ENCODE measurements around a stretch of chr11.

DNA sequence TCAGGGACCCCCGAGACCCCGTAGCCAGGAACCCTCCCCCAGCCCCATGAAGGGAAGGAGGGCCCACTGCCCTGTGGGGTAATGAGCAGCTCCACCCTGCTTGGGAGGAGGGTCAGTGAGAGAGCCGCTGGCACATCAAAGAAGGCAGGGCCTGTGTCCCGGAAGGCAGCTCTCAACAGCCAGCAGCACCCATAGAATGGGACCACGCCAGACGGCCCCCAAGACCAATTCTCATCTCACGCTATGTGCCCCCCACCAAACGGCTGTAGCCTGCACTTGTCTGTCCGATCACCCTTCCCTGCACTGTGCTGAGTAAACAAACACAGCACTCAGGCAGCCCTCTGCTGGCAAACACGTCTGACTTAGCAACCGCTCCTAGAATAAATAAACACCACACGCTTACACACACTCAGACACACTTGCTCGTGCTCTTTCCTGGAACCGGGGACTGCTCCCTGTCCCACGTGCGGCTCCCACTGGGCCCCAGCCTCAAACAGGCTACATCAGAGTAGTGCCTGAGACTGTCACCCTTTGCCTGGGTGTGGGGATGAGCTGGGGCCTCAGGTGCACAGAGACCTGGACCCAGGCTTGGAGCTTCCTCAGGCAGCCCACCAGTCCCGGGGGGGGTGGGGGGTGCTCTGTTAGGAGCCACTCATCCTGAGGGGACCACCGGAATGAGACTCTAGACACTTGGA is 53.2 kb upstream of the CDON start:
- RRBS, result 9% methylated on average over 2 of the region's 18 CpGs

DNA sequence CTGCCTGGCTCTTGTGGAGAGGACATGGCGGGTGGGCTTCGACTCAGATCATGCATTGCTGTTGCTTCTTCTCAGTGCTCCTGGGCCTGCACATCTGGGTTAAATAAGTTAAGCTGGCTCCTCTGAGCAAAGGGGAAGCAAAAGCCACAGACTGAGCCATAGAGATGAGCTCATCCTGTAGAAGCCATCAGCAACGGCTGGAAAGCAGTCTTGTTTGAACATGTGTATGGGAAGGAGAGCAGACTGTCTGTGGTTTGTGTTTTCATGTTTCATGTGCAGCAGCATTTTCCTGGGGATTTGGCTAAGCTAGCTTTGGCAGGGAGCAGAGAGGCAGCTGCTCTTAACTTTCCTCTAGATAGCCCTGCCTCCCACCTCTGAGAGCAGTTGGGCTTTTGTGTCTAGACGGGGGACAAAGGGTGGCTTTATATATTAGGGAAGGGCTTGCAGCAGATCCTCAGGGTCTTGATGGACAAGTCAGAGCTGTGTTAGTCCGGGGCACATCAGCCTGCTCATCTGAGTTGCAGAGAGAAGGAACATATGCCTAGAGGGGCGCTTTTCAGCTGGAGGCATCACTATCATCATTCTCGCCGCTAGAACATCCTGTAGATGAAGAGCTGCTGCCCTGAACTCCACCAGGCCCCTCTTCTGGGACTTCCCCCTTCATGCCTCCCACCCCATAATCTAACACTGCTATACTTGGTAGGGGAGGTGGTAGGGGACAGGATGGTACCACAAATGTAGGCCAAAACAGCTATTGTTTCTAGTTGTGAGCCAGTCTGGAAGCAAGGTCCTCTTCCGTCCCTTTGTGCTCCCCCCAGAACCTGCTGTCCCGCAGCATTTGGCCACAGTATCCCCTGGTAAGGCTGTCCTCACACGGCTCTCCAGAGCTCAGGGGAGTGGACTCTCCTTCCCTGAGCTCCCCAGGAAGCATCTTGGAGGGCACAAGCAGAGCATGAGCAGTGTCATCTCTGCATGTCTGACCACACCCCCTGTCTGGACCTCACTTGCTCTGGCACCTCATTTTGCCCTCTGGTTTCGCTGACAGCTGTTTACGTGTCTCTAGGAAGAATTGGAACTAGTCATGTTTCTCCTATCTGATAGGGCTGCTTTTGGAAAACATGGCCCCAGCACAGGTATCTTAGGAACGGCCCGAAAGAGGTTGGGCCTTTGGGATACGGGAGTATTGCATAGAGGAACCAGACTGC is 15.2 kb downstream of the DCPS start:
- RRBS, result no CpG with 5 or more reads among the region's 16 CpGs

DNA sequence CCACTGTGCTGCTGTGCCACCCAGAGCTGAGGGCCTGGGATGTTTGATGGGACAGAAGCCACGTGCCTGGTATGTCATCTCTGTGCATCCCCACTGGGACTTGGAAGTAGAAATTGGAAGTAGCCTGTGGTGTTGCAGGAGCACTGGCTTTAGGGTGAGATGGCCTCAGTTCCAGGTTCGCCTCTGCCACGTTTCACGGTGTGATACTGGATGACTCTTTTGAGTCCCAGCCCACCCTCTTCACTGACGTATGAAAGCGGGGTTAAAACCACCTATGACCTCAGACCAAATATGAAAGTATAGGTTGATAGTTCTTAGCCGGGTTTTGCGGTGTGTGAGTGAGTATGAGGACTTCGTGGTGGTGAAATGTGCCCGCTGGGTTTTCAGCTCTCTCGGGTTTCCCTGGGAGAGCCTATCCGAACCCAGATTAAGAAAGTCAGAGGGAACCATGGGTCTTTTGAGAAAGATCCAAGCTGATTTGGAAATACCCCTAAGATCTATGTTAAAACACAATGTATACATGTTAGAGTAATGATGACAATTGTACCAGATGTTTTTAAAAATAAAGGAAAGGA is 25.7 kb downstream of the DCPS start:
- RRBS, result no CpG with 5 or more reads among the region's 12 CpGs

- RRBS, result no CpG with 5 or more reads among the region's 11 CpGs
These were observed 16.3 kb upstream of the ST3GAL4 start for GRCh38 chr11:126339168-126339553.

DNA sequence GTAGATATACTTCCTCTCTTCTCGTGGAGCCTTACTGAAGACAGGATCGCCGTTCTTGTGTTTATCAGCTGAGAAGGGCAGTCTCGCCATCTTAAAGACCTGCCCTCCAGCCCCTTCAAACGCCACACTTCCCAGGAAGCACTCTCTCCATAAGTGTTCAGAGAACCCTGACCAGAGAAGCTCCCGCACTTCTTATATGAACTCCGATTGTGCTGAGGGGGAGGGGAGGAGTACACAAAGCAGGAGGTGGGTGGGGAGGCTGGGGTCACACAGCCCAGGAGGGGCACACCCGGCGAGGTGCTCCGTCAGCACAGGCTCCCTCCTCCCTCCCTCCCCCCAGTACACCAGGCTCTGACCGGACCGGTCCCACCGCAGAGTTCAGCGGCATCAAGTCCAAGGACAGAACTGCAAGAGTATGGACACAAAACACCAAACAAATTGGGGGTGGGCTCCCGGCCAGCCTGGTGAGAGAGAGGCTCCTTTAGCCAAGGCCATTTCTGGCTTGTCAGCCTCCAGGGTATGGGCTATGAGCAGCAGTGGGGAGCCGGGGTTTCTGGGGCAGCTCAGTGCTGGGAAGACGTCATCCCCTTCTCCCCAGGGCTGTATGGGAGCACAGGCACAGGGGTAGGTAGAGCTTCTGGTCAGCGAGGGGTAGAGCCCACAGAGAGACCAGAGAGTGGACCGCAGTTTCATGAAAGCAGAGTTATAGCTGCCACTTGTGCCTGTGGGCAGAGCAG is 68.2 kb downstream of the ST3GAL4 start:
- RRBS, result 93% methylated on average over 4 of the region's 19 CpGs

DNA sequence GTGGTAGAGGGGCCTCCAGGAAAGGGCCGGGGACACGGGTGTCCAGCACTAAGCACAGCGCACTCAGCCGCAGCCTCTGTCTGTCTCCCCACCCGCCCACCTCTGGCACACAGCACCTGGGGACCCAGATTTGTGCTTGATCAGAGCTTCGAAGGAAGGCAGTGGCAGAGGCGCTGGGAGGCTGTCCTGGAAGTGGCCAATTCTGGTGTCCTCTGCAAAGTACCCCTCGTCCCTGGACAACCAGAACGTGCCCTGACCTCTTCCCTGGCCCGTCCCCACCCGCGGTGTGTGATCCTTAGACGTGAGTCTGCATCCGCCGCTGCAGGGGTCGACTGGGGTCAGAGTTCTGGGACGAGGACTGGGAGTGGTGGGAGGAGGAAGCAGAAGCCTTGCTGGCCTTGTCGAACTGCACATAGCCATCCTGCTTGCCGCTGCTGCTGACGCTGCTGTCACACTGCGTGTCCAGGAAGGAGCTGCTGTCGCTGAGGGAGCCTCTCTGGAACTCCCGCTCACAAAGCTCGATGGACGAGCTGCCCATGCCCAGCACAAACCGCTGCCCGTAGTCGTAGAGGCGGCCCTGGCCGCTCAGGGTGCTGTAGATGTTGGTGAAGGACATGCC is 68.9 kb downstream of the ST3GAL4 start:
- RRBS, result no CpG with 5 or more reads among the region's 30 CpGs

GRCh38 chr11:128291879-128292390 is 295.4 kb downstream of the ETS1 start:
- RRBS, result no CpG with 5 or more reads among the region's 6 CpGs

DNA sequence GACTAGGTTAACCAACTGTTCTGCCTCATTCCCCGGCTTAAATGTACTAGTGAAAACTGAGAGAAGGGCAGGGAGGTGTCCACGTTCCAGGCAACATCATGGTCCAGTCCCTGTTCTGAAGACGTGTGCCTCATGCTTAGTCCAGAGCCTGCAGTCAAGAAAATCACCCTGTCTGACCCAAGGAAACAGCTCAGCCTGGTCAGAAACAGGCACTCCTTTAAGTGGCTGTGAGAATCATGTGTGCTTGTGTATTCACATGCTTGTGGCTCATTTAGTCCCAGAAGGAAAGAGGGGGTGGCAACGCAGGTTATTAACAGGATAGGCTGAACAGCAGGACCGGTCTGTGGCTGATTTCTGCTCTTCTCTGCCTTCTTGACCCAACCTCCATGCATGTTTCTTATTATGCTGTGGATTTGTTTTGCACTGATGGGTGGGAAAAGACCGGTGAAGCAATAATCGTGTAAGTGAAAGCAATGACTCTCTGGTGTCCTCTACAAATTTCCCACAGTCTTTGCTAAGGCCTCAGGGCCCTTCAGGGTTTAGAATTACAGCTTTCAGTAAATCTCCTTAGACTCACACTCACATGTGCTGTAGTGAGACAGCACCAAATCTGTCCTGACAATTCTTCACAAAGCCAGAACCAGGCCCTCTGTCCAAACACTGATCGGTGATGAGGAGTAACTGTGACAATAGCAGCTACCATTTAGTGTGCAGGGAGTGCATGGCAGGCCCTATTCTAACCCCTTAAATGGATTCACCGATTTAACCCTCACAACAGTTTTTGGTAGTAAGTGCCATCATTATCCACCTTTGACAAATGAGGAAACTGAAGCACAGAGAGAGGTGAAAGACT is 288.1 kb downstream of the ETS1 start:
- RRBS, result no CpG with 5 or more reads among the region's 9 CpGs

DNA sequence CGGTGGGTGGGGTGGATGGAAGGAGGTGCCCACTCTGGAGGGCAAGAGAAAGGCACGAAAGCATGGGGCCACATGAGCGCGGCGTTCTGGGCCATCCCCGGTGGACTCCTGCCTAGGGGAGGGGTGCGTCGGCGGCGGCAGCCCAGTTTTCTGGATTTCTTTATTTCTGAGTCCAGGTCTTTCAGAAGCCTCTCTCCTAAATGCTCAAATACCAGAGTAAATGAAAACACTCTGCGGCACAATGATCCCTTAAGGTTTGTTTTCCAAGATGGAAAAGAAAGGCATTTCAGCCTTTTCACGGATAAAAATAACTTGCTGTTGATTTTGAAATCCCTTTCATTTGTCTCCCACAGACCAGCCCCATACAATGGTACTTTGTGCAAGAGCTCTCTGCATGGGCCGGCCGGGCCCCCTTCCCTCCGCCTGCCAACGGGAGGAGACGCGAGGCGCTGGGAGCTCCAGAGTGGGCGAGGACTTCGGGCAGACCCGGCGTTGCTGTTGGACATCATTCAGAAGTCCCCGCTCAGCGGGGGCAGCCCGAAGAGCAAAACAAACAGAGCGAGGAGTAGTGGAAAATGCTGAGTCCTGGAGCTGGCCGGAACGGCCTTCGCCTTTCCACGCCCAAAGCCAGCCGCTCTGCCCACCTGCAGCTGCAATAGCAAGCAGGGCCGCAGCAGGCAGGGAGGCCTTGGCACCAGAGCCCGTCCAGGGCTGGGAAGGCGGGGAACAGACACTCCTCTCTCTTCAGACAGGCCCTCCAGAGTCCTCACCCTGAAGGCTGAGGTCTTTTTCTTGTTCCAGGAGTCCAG is 135.8 kb downstream of the ETS1 start:
- RRBS, result 100% methylated on average over 3 of the region's 35 CpGs

GRCh38 chr11:128459267-128459715 is 128.1 kb downstream of the ETS1 start:
- RRBS, result no CpG with 5 or more reads among the region's 3 CpGs

- RRBS, result no CpG with 5 or more reads among the region's 6 CpGs
These were observed 117.3 kb downstream of the ETS1 start for GRCh38 chr11:128470062-128470515.

DNA sequence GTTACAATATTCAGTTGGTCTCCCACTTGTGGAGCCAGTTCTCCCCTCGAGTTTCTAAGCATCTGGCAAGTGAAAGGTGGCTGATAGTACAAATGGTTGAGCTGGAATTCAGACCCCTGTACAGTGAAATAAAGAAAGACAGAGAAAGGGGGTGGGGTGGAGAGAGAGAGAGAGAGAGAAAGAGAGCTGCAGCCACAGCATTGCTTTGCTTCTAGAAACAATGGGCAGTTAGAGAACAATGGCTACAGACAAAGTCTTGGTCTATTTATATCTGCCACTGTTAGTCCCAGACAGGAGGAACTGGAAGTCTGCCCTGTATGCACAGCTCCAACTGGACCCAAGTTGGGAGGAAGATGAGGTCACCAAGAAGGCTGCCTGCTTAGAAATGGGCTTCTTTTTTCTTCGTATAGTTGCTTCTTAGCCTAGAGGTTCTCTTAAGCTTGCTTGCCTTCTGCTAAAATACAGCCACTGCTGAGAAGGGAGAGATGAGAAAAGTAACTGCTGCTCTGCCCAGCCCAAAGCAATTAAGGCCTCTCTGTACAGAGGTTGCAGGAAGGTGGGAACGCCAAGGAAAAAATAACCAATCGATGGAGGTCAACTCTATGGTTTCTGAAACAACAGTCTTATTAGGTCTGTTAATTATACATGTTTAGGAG is 85.4 kb downstream of the ETS1 start:
- RRBS, result no CpG with 5 or more reads among the region's 4 CpGs

DNA sequence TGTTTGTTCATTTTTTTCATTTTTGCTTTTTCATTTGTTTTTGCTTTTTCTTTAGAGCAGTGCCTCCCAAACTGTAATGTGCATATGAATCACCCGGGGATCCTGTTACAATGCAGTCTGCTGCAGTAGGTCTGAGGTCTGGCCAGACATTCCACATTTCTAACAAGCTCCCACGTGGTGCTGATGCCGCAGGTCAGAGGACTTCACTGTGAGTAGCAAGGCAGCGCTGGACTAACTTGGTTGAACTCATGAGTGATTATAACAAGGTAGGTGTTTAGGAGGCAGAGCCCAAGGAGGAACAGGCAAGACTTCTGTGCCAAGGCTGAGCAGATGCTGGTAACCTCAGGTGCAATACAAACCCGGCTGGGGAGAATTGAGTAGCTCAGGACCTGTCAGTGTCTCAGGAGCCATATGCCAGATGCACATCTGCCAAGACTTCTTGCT is 4.4 kb downstream of the ETS1 start:
- RRBS, result no CpG with 5 or more reads among the region's 5 CpGs

GRCh38 chr11:128610438-128611854 is 23.6 kb upstream of the ETS1 start:
- RRBS, result no CpG with 5 or more reads among the region's 22 CpGs

DNA sequence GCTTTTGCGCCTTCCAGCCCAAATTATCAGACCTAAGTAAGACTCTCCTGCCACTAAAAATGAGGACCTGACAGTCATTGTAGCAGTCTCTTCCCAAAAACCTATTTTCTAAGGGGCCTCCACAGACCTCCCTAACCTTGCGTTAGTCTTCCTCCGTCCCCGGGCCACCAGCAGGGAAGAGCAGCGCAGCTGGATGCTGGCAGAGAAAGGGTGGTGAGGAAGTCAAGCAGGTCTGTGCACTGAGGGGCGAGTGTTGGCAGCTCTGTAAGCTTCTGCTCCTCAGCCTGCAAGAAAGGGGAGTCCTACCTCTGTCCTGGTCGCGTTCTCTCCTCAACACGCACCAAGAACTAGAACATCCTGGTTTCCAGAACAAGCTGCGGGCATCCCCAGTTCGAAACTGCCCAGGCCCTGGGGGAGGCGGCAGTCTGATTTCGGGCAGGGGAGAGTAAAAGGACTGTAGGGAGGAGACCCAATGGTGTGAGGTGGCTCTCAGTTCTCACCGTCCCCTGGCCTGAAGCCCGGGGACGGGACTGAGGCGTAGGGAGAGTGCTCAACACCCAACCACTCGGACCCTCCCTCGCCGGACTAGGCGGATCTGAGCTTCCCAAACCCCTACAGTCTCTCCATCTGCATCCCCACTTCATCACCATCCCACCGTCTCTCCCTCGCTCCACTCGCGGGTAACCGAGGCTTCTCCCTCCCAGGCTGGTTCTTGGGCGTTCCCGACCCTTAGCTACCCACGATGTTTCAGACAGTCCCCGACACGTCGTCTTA is 7.8 kb upstream of the FLI1 start:
- RRBS, result 39% methylated on average over 6 of the region's 32 CpGs

DNA sequence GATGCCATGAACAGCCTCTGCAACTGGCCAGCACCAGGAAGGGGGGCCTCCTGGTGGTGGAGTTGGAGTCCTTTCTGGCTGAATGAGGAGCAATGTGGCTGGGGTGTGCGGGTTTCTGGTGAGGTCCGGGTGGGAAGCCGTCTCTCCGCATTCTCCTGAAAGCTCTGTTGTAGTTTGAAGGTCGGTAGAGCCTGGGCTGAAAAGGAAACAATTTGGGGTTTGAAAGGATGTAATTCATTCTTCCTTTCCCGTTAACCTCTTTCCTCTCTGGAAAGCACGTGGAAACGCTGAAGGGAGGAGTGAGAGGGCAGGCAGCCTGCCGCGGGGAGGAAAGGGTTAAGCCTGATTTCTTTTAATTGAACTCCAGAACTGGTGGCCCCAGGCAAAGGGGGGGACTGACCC is 1.9 kb upstream of the FLI1 start:
- RRBS, result no CpG with 5 or more reads among the region's 10 CpGs

- RRBS, result no CpG with 5 or more reads among the region's 4 CpGs
These were observed 6.5 kb downstream of the FLI1 start for GRCh38 chr11:128700135-128701022.

- RRBS, result no CpG with 5 or more reads among the region's 6 CpGs
These were observed 15.6 kb downstream of the FLI1 start for GRCh38 chr11:128709367-128710059.

DNA sequence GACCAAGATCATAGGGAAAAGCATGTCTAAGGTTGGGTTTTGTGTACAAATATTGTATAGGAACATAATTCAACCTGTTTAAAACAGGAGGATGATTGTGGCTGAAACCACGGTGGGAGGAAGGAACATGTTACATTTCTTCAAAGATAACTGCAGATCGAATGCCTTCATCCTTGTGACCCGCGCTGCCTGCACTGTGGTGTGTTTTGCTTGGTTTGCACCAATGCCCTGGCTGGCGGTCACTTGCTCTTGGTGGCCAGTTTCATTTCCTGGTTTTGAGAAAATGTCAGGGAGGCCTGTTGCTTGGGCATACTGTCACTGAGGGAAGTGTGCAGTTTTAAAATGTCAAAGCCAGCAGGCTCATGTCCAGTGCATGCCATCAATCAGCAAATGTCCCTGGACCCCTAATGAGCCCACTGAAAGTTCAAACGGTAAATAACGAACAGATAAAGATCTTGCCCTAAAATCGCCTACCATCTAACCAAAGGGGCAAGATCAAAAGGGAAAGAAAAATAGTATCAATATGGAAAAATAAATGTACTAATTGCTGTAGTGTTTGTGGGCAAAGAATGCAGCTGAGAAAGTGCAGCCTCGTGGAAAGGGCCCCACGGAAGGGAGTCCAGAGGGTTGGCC is 40.6 kb downstream of the FLI1 start:
- RRBS, result no CpG with 5 or more reads among the region's 10 CpGs

All from GM12892 (cell line).